ENCODE measurements around a stretch of chr5.

DNA sequence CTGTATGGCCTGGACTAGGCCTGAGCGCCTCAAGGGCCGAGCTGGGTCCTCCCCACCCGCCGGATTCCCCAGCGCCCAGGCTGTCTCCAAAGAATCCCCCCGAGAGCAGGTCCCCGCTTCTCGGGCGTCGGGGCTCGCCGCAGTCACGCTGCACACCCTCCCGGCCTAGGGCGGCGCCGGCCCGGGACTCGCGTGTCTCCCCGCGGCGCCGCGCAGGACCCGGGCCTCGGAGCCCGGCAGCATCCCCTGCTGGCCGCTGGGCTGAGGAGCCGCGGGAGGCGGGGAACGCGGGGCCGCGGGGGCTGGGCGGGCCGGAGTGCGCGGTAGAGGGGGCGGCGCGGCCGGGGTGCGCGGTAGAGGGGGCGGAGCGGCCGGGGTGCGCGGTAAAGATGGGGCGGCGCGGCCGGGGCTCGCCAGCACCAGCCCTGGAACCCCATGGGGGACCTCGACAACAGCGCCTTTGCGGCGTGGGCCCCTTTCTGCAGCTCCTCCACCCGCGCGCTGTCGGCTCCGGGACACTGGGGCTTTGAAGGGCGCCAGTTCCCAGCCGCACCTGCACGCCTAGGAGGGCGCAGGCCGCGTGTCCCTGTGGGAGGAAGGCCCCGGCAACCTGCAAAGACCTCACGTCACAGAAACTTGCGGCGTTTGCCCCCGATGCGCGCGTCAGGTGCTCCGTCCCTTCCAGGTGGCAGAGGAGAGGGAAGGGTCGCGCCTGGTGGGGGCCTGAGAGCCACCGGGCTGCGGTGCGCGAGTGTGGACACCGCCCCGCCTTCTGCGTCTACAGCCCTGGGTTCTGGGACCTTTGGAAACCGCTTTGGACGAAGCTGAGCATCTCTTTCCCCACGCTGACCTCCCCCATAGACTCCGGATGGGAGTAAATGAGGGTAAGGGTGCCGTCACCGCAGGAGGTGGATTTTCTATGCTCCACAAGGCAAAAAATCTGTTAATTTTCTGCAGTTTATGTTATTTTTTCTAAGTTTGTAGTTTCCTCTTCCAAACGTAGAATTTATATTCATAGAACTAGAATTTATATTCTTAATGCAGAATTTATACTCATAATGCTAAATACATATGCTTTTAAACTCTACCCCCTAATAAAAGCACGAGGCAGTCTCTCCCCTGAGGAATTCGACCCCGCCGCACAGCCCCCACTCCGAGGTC, 49.5 kb downstream of the NSUN2 start:
- PRO-cap, result bidirectional peak, plus-strand start at position 356 of the sequence, minus-strand start at position 190 of the sequence

DNA sequence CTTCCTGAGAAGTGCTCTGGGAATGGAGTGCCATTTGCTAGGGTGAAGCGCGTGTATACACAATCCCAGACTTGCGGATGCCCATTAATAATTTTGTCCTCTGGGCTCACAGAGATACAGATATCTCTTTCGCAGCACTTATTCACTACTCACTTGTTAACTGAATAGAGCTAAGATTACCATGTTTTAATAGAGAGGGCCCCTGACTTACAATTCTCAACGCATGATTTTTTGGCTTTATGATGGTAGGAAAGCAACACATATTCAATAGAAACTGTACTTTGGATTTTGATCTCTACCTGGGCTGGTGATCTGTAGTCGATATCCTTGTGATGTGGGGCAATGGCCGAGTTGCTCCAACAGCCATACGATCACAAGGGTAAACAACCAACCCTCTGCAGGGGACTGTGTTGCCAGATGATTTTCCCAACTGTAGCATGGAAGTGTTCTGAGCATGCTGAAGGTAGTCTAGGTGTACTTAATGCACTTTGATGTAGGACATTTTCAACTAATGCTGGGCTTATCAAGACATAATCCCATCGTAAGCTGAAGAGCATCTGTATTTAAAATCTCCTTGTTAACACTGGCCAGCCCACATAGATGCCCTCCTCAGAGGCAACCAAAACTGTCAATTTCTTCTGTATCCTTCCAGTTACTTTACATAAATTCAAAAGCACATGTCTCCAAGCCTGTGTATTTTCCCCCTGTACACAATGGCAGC, 36.4 kb downstream of the NSUN2 start:
- PRO-cap, result no peak

DNA sequence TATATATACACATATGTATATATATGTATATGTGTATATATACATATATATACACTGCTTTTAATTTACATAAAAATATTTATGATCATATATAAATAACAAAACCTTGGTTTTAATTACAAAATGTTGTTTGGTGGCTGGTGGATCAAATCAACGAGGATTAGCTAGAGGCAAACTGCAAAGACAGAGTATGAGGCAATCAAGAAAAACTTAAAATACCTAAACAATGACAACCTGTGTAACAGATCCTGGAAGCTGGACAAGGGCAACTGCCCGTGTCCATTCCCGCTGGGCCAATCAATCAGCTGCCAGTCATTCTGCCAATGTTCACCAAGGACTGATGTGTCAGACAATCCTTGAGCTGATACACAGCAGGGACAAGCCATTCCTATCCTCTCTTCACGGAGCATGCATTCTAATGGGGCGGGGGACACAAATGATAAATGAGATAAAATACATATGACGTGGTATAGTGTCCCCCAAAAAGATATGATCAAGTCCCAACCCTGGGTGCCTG, 3.2 kb upstream of the TENT4A start:
- PRO-cap, result no peak

DNA sequence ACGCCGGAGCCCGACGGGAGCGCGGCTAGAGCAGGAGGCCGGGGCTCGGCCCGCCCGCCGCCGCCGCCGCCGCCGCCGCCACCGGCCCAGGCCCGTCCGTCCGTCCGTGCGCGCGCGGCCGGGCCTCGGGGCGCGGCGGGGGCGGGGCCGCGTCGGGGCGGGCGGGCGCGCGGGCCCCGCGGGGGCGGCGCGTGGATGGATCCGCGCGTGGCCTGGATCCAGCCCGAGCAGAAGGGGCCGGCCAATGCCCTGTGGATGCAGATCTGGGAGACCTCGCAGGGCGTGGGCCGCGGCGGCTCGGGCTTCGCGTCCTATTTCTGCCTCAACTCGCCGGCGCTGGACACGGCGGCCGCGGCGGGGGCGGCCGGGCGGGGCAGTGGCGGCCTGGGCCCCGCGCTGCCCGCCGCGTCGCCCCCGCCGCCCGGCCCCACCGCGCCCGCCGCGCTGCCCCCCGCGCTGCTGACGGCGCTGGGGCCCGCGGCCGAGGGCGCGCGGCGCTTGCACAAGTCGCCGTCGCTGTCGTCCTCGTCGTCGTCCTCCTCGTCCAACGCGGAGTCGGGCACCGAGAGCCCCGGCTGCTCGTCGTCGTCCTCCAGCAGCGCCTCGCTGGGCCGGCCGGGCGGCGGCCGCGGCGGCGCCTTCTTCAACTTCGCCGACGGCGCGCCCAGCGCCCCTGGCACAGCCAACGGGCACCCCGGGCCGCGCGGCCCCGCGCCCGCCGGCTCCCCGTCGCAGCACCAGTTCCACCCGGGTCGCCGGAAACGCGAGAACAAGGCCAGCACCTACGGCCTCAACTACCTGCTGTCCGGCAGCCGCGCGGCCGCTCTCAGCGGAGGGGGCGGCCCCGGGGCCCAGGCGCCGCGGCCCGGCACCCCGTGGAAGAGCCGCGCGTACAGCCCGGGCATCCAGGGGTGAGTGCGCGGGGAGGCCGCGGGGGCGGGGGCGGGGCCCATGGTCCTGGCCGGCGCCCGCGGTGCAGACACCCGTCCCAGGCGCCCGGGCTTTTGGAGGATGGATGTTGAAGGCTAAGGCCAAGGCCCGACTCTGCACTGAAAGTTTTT, 887 bp downstream of the TENT4A start:
- PRO-cap, result no peak

- PRO-cap, result no peak
Observed at GRCh38 chr5:6748017-6748734, 34.9 kb downstream of the TENT4A start.

GRCh38 chr5:6889335-6889768, 176.1 kb downstream of the TENT4A start:
- PRO-cap, result no peak

GRCh38 chr5:7250495-7251120, 145.3 kb upstream of the ADCY2 start:
- PRO-cap, result no peak

GRCh38 chr5:7251121-7251614, 144.8 kb upstream of the ADCY2 start:
- PRO-cap, result no peak

- PRO-cap, result unidirectional peak, minus-strand start at chr5:7396685
Observed at GRCh38 chr5:7396530-7397023, 639 bp downstream of the ADCY2 start.

DNA sequence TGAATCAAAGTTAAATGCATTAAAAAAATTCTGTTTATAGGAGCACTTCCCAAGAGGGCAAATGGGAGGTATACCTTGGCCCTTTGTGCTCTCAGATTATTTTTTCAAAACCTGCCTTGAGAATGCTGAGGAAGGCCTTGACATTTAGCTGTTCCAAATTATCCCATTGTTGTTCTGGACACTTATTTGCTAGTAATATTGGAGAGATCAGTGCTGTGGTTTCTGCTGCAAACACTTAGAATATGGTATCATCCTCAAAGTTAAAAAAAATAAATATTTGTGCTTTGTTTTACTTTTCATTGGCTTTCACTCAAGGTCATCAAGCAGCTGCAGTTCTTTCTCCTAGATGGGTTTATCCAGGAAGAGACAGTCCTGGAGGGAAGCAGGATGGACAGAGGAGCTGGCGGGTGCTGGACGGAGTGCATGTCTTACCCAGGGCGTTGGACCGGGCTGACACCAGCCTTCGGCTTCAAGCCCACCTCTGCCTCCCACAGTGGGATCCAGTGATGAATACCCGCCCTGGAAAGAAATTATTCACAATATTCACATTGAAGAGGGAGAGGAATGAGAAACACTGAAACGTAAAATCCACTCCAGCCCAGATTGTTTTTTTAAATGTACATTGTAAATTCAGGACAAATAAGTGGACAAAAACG, 193.6 kb downstream of the MTRR start:
- PRO-cap, result no peak

- PRO-cap, result no peak
Observed at GRCh38 chr5:8242132-8242651, 373.2 kb downstream of the MTRR start.

DNA sequence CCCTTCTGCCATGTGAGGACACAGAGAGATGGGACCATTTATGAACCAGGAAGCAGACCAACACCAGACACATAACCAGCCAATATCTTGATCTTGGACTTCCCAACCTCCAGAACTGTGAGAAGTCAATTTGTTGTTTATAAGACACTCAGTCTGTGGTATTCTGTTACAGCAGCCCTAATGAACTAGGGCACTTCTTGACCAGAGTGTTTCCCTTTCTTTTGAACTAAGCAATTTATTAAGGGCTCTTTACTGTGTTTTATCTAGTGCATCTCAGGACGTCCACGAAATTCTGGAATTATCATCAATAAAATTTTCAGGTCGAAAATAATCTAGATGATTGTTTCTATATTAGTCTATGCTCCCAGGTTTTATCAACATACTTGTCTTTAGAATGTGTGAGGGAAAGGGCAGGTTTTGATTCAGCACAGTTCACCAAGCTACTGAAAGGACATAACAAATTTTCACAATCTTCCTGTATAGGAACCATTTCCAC, 761.7 kb downstream of the SEMA5A start:
- PRO-cap, result no peak

GRCh38 chr5:9408721-9409230, 137.1 kb downstream of the SEMA5A start:
- PRO-cap, result no peak

DNA sequence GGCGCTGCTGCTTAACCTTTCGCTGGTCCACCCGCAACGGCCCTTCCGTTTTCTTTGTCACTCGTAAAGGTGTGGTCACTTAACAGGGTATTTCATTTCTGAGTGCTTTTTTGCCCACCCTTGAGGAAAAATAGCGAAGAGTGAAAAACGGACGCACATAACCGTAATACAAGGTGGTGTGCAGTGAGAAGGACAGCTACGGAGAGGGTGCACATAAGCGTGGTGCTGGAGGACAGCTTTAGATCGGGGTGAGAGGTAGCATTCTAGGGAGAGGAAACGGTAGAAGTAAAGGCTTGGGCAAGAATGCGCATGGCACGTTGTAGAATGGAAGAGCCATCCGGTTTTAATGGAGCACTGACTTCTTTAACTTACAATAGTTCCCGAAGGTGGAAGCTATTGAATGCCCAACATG, 751 bp downstream of the CCT5 start:
- PRO-cap, result bidirectional peak, plus-strand start at position 264 of the sequence, minus-strand start at position 56 of the sequence

DNA sequence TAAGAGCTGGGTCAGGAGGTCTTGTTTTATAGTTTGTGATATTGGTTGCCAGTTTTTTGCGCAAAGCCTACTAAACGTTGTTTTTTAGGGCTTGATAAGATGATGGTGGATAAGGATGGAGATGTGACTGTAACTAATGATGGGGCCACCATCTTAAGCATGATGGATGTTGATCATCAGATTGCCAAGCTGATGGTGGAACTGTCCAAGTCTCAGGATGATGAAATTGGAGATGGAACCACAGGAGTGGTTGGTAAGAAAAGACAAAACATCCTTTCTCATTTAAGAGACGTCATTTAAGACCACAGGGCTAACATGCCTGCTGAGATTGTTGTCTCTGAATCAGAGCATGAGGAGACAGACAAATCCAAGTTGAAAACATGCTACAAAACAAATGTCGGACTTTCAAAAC, 4.5 kb downstream of the CCT5 start:
- PRO-cap, result no peak

- PRO-cap, result no peak
Observed at GRCh38 chr5:10332888-10334174, 20.2 kb upstream of the MARCHF6 start.

DNA sequence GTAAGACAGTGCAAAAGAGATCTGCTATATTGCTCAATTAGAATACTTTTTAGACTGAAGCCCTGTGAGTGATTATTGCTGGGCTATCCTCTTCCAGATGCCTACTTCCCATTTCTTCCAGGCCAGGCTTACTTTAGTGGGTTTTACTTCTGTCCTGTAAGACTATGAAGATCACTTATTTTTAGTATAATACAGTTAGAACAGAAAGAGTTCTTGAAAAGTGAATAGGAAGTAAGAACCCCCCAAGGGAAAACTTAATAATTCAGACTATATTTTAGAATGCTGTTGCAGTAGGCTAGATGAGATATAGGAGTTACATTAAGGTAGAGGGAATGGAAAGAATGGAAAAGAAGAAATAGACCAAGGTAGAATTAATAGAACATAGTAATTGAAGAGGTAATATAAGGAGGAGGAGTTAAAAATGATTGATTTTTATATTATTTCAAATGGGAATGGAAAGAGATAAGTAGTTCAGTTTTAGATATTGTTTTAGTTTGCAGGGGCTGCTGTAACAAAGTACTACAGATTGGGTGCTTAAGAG, 7.4 kb downstream of the MARCHF6 start:
- PRO-cap, result no peak

GRCh38 chr5:10376688-10377564, 23.4 kb downstream of the MARCHF6 start:
- PRO-cap, result no peak

DNA sequence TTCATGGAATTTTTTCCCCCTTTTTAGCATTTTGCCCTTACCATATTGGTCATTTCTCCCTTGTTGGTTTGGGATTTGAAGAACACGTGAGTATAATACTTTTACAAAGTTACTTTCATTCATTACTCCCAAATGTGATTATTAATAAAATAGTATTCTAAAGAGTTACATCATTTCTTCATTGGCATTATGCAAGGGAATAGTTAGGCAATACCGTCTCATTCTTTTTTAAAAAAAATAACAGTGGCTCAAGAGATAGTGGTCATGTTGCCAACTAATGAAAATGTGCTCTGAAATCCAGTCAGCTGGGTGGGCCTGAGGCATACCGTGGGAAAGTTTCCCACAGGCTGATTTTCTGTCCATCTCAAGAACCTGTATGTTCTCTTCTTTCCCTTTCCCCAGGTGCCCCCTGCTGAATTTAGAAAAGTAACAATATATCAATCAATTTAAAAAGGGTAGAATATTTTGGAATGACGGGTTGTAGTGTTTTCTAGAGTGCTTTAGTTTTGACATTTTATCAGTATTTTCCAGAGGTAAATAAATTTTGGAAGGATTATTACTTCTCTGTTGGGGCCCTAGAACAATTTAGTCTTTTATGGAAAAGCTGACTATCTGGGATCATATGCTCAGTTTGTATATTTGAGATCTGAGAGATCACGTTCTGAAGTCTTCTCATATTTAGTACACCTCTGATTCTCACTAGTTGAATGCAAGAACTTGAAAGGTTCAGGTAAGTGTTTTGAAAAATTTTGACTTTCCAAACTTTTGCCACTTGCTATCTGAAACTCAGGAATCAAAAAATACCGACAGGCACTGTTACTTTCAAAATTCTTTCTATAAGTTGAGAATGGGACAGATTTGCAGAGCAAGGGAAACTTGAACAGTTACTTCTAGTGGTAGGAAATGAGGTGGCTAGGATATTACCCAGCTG, 40.7 kb upstream of the ROPN1L start:
- PRO-cap, result no peak

GRCh38 chr5:10484774-10485146, 43.1 kb downstream of the ROPN1L start:
- PRO-cap, result no peak